Sigmoid colon (tissue), 4 donors: ENCODE data around the genes BEX5, NXF2B, ARMCX5, GPRASP3, BEX1, BEX2, TCEAL7 and TCEAL4.

DNA sequence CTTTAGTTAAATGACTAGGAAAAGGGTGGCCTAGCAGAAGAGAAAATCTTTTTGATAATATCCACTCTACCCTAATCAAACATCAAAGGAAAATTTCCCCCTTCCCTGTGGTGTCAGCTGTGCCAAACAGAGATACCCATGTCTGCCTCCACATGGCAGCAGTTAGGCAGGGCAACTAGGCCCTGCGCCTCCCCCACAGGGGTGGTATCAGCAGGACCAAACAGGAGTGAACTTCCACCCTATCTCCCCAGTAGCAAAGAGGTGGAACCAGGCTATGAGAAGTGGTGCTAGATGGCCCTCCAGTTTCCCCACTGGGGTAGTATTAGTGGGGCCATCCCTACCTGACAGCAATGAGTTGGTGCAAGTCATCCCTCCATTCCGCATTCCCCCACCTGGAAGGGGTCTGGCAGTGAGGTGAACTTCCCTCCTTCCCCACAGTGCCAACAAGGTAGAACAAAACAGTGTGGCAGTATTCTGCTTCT is 19.9 kb upstream of the XKRX start:
- PRO-cap = no peak
- RAMPAGE, long total RNA, 4 experiments = no peak in any of the 4 experiments

DNA sequence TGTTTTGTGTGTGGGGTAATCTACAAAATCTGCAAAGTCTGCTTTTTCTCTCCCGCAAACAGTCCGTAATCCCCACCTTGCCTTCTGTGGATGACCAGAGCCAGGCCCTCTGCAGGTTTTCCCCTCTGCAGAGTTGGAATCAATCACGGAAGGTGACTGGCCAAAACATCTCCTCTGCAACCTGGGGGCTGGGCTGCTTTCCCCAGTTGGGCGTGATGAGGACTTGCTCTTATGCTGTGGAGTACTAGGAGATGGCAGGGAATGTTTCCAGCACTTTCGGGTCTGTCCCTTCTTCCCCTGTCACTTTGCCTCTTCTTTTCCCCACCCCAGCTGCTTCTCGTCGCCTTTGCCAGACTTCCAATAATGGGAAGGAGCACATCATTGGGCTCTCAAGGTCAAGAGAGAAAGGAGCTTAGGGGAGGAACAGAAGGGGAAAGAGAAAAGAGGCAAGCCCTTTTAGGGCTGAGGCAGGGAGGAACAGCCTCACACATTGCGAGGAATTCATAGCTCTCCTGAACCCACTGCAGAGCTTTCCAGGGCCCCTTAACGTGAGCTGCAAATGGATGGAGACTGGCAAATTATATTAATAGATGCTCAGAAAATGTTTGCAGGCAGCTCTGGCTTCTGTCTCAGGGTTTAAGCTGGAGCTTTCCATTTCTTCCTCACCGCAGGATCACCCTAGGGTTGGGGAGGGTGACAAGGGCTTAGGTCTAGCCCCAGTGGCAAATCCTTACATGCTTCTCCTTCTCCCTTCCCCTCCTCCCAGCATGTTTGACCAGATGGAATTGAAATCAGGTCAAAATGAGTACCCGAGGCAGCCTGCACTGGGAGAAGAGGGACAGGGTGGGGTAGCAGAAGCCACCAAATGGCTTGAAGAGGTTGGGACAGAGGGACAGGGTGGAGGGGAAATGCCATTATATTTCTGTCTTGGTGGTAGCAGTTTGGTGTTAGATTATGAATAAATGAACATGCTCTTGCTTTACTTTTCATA is 1.4 kb downstream of the TMEM35A start:
- PRO-cap = no peak
- RAMPAGE, long total RNA, 4 experiments = no peak in any of the 4 experiments

GRCh38 chrX:101394166-101394865 is 3.5 kb downstream of the RPL36A start:
- PRO-cap = no peak
- RAMPAGE, long total RNA, 4 experiments = no peak in any of the 4 experiments

- PRO-cap = no peak
- RAMPAGE, long total RNA, 4 experiments = no peak in any of the 4 experiments
Observed at GRCh38 chrX:101410449-101411022, 2.5 kb downstream of the HNRNPH2 start.

GRCh38 chrX:101483881-101484106 is 1.5 kb upstream of the ARMCX4 start:
- PRO-cap = no peak
- RAMPAGE, long total RNA, 4 experiments = no peak in any of the 4 experiments

DNA sequence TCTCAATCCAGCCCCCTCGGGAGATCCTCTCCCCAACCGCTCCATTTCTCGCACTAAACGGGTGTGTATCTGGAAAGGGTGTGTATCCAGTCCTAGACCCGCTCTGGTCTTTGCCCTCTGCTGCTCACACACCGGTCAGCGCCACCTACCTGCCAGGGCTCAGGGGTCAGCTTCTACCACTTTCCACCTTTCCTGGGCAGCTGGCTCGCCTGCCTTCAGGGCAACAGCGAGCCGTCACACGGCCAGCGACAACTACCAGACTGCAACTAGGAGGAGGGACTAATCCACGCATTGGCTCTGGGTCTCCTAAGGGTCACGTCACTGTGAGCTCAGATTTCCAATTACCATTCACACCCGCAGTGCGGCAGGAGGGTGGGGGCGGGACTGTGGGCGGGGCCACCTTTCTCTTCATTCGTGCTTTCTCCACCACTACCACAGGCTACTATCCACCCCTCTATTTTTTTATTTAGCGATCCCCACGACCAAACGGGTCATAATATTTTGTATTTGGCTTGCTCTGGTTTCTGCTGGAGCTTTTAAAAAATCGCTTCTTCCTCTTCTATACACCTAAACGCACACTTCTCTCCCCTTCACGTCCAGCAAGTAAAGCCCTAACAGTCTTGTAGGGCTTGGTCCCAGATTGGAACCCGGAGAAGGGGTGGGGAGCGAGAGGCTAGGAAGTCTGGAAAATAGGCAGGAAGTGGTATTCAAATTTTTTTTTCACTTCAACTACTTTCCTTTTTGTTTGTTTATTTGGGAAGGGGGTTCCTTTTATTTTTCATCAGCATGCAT is at the start of gene BEX5:
BEX5 (minus strand) TSS at position 268 of the 792 bp plus-strand sequence.
- PRO-cap = bidirectional peak, plus-strand start at position 367 of the sequence, minus-strand start at position 254 of the sequence
- RAMPAGE, long total RNA, 4 experiments = start-site peak on the minus strand in 4 of 4 experiments, centred at positions 214 to 248 of the sequence, 27 to 107 reads per replicate

DNA sequence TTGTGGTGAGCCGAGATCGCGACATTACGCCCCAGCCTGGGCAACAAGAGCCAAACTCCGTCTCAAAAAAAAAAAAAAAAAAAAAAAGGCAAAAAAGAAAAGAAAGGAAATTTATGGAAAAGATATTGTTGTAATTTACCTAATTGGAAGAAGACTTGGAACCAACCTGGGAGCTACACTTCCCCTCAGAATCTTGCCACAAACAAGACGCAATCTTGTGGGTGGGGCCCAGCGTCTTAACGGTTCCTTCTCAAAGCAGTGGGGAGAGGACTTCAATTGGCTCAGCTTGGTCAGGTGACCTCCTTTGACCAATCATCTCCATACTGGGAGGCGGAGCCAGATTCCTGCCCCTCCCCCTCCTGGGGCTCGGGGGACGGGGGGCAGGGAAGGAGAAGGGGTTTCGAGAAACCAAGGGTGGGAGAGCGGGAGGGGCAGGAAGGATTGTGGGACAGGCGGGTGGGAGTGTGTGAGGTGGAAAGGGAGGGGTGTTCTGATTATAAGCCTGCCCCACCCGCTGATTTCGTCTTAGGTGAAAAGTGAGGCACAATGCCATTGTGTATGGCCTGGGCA is at the start of gene NXF2B:
NXF2B (minus strand) TSS at position 278 of the 570 bp plus-strand sequence.
- PRO-cap = no peak
- RAMPAGE, long total RNA, 4 experiments = no peak in any of the 4 experiments

- PRO-cap = no peak
- RAMPAGE, long total RNA, 4 experiments = no peak in any of the 4 experiments
Observed at GRCh38 chrX:102515799-102516209, 735 bp downstream of the TMSB15A start.

DNA sequence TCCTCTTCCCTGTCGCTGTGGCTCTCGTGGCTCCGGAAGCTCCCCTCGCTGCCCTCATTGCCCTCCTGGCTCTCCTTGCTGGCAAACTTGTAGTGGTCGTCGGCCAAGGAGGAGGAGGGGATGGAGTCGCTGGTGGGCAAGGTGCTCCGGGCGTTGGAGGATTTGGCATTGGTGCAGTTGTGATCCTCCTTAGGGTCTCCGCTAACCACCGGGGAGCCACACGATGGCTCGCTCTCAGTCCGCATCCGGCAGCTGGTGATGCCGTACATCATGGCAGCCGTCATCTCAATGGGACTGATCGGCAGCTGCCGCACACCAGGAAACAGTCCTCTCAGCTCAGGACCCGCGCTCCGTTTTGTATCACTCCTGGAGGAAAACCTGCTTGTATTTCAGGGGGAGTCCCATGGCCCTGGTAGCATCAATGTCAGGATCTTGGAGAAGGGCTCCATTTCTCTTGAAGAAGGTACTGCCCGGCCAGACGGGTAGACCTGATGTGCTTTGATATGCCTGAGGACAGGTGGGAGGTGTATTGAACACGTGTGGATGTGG is 30.6 kb upstream of the TMSB15A start:
- PRO-cap = no peak
- RAMPAGE, long total RNA, 4 experiments = no peak in any of the 4 experiments

- PRO-cap = unidirectional peak, plus-strand start at chrX:102599526
- RAMPAGE, long total RNA, 4 experiments = start-site peak on the plus strand in 4 of 4 experiments, at chrX:102599510-102599550 at its widest, 19 to 194 reads per replicate
Observed at GRCh38 chrX:102598872-102599998, at the start of gene ARMCX5. TSS of gene ARMCX5 (plus strand) at chrX:102599515.

DNA sequence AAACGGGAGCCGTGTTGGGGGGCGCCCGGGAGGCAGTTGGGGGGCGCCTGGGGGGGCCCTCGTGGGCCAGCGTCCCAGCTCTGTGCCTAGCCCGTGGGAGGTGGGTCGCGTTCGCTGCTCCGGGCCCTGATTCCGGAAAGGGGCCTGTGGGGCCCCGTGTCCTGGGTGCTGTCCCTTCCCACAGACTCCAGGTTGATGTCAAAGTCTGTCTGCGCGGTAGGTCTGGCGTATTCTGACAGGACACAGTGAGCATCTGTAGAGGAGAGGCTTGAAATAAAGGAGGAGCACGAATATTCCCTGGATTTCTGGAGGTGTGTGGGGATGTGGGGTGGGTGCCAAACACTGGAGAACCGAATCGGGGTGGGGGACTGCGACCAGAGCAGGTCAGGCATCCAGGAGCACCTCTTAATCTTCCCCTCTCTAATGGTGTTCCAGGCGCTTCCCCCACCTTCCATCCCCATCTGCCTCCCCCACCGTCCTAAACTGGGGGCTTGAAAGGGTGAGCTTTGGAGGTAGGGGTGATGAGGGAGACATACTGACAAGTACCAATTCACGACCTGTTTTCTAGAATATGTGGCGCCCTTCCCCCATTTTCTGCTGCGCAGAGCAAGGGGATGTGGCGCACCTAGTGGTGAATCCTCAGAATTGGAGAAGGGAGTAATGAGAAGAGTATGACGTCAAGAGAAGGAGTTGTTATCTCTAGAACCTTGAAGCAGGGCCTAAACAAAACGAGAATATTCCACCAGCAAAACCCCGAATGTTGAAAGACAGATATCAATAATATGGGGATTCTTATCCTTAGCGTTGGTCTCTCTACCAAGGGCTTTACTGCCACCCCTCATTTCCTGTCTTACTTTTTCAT is 903 bp downstream of the GPRASP1 start:
- PRO-cap = unidirectional peak, minus-strand start at position 601 of the sequence
- RAMPAGE, long total RNA, 4 experiments = no peak in any of the 4 experiments

DNA sequence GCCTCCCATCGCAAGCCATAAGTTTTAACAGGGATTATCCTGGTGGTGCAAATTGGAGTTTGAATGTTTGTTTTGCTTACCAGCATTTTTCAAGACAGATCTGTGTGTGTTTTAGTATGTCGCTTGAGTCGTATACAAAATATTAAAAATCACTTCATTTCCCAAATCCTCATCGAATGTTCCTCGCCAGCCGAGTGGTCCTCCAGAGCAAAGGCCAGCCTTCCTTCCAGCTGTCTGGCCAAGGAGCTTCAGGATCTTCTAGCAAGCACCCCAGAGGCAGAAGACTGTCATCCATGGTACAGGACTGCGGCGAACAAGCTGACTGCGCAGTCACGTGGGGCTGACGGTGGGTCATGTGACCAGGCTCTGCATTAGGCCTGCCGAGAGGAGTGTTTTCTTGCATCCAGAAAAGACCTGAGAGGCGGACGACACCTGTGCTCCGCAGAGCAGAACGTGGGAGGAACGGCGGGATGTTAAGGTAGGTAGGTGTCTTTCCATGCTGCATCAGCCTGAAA is at the start of gene GPRASP3:
GPRASP3 (plus strand) TSS at position 400 of the 515 bp plus-strand sequence.
- PRO-cap = bidirectional peak, plus-strand start at position 406 of the sequence, minus-strand start at position 286 of the sequence
- RAMPAGE, long total RNA, 4 experiments = start-site peak on the plus strand in 3 of 4 experiments, centred at positions 353 to 381 of the sequence, 25 to 59 reads per replicate

DNA sequence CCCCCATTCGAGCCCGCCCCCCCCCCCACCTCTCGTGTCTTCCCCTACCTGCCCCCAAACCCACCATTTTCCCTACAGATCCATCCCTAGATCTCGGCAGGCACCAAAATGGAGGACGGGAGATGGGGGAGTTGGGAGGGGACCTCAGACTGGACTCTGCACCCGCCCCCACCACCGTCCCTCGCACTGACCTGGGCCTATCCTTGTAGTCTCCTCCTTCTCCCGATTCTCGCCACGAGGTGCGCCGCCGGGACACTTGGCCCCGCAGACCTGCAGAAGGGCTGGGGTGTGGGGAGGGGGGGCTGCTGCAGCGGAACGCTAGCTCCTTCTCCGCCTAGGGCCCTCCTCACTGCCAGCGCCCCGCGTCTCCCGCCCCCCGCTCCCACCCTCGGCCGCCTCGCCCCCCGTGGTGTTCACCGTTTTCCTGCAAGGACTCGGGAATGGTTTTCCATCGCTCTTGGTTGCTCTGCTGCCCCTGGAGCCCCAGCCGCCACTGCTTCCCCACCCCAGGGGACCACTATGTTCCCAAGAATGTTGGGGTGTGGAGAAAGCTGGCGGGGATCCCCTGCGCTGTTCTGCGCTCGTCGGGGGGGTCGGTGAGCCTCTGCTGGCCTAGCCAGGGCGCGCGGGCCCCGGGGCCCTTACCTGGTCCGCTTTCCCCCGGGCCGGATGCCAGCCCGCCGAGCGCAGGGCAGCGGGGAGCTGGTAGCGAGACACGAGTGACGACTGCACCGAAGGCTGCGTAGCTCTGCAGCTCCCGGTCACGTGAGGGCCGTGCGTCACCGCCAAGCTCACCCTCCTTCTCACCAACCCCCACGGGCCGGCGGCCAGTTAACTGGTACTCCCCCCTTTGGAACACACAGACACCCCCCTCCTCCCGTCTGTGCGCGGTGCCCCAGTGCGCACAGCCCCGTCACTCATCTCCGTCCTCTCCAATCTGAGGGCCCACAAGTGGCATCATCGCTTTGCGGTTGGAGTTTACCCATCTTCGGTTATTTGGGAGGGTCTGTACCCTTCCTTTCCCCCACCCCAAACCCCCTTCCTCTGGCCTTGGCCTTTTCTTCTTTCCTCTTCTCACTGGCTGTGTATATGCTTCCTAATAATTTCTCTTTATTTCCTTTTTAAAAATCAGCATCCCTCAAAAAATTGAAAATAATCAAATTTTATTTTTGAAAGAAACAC is at the start of gene BEX1:
BEX1 (minus strand) TSS at position 721 of the 1,182 bp plus-strand sequence.
- PRO-cap = no peak
- RAMPAGE, long total RNA, 4 experiments = start-site peak on the minus strand in 3 of 4 experiments, centred at positions 703 to 709 of the sequence, 14 to 81 reads per replicate

DNA sequence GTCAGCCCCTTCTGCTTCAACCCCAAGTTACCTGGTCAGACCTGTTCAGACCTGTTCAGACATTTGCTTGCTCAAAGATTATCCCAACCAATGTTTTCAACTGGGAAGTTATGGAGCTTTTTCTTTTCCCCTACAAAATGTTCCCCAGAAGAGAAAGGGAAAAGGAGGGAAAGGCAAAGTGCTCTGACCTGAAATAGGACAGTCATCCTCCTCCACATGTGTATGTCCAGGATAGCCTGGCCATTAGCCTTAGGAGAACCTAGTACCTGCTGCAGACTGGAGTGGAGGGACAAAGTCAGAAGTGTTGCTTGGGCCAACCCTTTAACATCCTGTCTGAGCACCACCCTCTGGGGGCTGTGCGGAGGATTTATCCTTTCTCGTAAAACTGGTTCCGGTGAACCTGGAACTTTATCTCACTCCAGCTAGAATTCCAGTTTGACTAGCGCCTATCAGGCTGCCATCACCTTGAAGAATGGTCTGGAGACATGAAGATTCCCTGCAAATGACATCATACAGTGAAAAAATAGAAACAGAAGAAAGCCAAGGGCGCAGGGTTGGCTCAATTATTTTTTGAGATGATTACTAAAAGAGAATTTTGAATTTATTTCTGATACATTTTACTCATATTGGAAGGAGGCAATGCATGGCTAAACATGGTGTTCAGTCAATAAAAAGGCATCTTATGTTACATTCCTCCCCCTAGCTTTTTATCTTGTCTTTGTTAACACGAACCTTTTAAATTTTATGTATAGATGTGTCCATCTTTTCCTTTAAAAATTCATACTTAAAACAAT is 4.0 kb downstream of the TCEAL8 start:
- PRO-cap = no peak
- RAMPAGE, long total RNA, 4 experiments = no peak in any of the 4 experiments

DNA sequence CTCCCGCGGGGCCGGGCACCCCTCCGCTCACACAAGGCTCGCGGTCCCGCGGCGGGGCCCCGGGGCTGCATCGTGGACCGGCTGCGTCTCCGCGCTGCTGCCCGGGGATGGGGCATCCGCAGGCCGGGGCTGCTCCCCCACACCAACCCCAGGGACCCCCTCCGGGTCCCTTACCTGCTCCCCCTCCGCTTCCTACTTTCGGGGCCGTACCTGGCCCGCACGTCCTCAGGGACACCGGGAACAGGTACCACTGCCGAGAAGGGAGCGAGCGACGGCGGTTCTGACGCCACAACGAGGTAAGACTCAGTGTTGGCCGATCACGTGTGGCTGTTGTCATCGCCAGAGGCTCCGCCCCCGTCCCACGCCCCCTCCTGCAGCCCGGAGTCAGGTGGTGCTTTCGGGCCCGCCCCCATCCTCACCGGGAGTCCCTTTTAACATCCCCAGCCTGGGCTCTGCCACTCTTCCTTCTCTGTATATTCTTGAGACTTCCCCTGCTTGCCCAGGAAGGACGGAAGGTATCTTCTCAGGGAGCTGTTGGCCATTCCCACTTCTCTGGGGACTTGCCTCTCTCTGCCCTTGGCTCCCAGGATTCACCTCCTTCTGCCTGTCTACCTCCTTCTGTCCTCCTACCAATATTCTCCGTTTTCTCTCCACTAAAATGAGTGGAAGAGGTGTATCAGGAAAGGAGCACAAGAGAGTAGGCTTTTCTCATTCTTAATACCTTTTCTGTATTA is at the start of gene BEX2:
BEX2 (minus strand) TSS at position 305 of the 734 bp plus-strand sequence.
- PRO-cap = unidirectional peak, minus-strand start at position 298 of the sequence
- RAMPAGE, long total RNA, 4 experiments = start-site peak on the minus strand in 4 of 4 experiments, centred at positions 283 to 292 of the sequence, 125 to 272 reads per replicate

- PRO-cap = no peak
- RAMPAGE, long total RNA, 4 experiments = start-site peak on the plus strand in 4 of 4 experiments, at chrX:103330182-103330275 at its widest, 51 to 609 reads per replicate
Observed at GRCh38 chrX:103329989-103330438, at the start of gene TCEAL7. TSS of gene TCEAL7 (plus strand) at chrX:103330239.

DNA sequence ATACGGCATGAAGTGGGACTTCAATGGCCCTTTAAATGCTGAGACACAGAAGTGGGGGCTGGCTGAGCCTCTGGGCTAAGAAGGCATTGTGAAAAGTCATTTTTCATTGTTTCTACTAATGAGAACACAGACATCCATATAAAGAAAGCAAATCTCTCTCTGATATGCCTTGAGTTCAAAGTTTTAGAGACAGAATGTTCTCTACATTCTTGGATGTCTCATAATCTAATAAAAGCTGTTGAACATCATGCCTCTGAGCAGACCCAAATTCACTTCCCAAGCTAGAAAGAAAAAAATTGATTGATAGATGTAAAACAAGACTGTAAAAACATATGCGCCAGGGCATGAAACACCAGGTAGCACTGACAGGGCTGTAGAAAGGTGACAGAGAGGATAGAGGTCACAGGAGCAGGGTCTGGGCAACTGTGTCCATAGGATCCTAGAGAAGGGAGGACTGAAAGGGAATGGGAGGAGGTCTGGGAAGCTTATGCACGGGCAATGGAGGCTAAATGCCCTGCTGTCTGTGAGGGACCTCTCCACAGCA is 16.3 kb downstream of the RAB40A start:
- PRO-cap = no peak
- RAMPAGE, long total RNA, 4 experiments = no peak in any of the 4 experiments

DNA sequence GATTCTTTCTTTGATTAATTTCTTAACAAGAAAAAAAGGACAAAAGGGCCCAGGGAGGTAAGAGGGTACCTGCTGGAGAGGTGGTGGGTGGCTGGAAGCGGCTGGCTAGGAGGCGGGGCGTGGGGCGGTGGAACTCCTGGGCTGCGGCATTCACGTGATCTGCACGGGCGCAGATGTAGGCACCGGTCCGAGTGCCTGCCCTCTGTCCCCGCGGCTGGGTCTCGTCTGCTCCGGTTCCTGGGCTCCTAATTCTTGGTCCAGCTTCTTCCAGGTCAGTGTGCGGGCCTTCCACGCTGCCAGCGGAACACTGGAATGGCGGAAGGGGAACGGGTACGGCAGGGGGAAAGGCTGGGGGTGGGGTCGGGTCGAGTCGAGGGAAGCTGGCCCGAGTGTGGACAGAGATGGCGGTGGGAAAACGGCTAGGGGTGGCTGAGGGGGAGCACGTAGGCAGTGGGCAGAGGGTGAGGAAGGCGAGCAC is at the start of gene TCEAL4:
TCEAL4 (plus strand) TSS at position 162 of the 478 bp plus-strand sequence.
- PRO-cap = unidirectional peak, plus-strand start at position 164 of the sequence; unidirectional peak, plus-strand start at position 205 of the sequence
- RAMPAGE, long total RNA, 4 experiments = start-site peak on the plus strand in 4 of 4 experiments, centred at positions 185 to 202 of the sequence, 9,129 to 19,147 reads per replicate; start-site peak on the minus strand in 1 of 4 experiments, centred at position 311 of the sequence, 5 reads per replicate

- PRO-cap = no peak
- RAMPAGE, long total RNA, 4 experiments = no peak in any of the 4 experiments
Observed at GRCh38 chrX:103674422-103675788, 11.6 kb downstream of the MORF4L2 start.

DNA sequence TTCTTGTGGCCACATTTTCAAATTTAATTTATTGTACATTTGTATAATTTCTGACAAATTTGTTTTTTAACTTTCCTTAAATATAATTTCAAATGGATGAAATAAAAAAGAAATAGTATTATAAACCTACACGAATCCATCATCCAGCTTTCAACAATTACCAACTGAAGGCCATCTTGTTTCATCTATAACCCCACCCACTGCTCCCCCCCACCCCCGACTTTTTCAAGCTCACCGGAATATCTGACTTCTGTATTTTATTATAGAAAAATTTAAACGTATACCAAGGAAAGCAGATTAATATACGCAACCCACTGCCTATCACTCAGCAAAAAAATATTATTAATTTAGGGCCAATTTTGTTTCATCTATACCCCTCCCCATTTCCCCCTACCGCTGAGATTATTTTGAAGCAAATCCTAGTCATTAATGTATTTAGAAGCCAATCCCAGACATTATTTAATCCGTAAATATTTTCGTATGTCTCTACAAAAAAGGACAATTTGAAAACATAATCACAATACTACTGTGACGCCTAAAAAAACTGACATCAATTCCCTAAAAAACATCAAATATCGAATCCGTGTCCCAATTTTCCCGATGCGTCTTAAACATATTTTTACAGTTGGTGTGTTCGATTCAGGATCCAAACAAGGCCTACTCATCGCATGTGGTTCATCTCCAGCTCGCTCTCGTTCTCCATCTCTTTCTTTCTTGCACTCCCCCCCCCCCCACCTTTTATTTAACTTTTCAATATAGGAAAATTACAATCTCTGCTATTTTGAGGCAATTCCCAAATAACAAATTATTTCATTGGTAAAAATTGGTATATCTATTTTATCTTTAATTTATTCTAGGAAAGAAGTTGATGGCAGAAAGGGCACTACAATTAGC is 848 bp downstream of the MORF4L2 start:
- PRO-cap = no peak
- RAMPAGE, long total RNA, 4 experiments = no peak in any of the 4 experiments